Body of pancreas (tissue), 2 donors: Measurements from ENCODE around the gene PTCHD4.

GRCh38 chr6:48068160-48069357 is 42.4 kb downstream of the PTCHD4 start:
- PRO-cap, result no peak
- RAMPAGE, long total RNA, 2 experiments, result no peak in any of the 2 experiments

DNA sequence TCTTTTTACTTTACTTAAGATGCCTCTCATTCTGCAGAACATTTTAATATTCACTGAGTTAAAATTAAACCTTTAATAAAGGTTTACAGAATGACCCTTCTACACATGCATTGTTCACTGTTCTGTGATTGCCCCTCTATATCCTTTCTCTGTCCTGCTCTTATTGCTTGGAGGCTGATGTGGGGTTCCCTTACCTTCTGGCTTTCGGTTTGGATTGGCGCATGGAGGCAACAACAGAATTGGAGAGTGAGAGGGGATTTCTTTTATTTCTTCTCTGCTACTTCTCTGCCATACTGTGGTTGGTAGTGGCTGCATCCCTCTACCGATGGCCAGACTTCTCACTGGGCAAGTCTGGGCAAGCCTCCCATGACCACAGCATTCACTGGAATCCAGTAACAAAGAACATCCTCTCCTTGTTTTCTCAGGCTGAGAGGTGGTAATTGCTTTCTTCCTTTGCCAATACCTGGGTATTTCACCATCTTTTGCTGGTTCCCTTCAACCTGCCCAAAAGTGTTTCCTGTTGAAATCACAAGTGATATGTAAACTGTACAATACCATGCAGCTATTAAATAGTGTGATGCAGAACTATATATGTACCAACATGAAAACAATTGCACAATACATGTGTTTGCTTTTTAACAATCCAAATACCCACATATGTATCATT is at the start of gene PTCHD4:
Gene PTCHD4, minus strand, starts transcription at position 343 of the 667 bp plus-strand sequence.
- PRO-cap, result unidirectional peak, minus-strand start at position 321 of the sequence
- RAMPAGE, long total RNA, 2 experiments, result start-site peak on the minus strand in 1 of 2 experiments, centred at position 326 of the sequence, 26 reads per replicate

DNA sequence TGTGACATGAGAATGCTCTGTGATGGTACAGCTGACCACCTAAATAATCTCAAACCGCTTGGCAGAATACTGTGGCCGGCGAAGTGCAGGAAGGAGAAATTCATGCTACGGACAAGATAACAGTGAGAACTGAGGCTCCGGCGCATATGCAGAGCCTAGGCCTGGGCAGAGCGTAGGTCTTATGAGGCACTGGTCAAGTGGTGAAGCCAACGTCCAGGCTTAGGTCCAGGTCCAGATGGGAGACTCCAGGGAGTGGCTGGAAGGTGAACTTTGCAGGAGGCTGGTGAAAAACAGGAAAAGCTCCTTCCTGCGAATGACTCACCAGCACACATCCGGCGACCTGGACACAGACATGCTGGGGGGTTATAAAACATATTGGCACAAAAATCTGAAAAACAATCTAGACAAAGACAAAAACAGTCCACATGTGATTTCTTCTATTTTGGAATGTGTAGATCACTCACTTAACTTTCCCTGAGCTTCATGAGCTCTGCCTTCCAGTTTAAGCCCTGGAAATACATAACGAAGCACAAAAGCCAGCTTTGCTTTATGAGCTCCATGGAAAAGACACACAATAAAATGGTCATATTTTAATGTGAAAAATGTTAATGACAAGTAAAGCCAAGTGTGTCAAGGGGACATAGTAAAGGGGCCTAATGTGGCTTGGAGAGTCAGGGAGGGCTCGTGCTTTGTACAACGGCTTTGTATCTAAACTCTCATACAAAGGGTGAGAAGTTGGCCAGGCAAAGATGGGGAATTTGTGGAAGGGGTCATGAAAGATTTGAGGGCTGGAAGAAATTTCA is 15.5 kb downstream of the C6orf141 start:
- PRO-cap, result no peak
- RAMPAGE, long total RNA, 2 experiments, result no peak in any of the 2 experiments

DNA sequence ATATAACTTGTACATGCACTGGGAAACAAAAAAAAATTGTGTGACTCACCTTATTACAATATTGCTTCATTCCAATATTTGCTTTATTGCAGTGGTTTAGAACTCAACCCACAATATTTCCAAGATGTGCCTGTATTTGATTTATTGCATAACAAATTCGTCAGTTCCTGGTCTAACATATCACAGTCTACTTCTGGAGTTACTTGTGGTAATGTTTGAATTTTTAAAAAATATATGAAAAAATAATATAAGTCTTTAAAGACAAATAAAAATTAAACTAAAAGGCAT is 42.0 kb upstream of the DEFB112 start:
- PRO-cap, result no peak
- RAMPAGE, long total RNA, 2 experiments, result no peak in any of the 2 experiments

GRCh38 chr6:50830022-50830602 is 11.4 kb downstream of the TFAP2B start:
- PRO-cap, result no peak
- RAMPAGE, long total RNA, 2 experiments, result no peak in any of the 2 experiments

DNA sequence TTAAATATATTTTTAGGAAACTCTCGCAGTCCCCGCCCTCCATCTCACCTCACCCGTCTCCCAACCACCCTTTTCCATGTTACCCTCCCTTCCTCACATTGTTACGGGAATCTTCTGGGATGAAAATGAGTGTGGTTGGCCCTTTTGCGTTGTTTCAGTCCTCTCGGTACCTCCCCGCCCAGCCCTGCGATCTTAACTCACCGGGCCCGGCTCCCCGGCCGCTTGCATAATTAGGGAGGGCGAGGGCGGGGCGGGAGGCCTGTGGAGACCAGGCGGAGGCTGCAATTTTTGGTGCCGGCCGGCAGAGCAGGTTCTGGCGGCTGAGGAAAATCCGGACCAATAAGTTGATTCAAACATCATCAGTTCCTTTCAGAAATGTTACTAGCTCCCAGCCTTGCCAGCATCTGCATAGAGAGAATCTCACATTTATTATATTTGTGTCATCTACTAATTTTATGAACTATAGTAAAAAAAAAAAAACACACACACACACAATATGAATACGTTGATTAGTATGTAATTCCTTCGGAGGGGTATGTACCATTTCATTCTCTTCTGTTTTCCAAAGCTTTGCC is 25.2 kb downstream of the TFAP2B start:
- PRO-cap, result no peak
- RAMPAGE, long total RNA, 2 experiments, result no peak in any of the 2 experiments

- PRO-cap, result no peak
- RAMPAGE, long total RNA, 2 experiments, result no peak in any of the 2 experiments
Observed at GRCh38 chr6:51224779-51225257, 406.1 kb downstream of the TFAP2B start.

DNA sequence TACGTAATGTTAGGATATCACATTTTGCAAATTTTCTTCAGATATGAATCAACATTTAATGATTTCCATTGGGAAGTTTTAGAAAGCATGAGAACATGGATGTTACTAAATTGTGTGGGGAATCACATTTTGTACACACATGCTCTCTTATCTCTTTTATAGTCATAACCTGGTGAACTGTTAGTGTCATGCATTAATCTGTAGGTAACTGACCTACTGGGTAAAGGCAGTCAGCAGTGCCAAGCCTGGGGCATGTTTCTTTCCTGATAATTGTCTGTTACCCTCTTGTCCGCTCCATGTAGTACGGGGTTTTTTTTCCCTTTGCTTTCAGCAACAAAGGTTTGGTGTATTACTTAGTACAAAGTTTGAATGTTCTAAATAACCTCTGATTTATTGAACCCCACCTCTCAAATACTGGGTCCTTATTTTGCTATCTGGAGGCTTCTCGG is 498.9 kb downstream of the TFAP2B start:
- PRO-cap, result no peak
- RAMPAGE, long total RNA, 2 experiments, result no peak in any of the 2 experiments

GRCh38 chr6:52125261-52125677 is 37.9 kb upstream of the PKHD1 start:
- PRO-cap, result unidirectional peak, plus-strand start at chr6:52125399
- RAMPAGE, long total RNA, 2 experiments, result no peak in any of the 2 experiments

GRCh38 chr6:52267770-52268286 is 16.7 kb downstream of the MCM3 start:
- PRO-cap, result no peak
- RAMPAGE, long total RNA, 2 experiments, result no peak in any of the 2 experiments

GRCh38 chr6:52268650-52269446 is 15.7 kb downstream of the MCM3 start:
- PRO-cap, result no peak
- RAMPAGE, long total RNA, 2 experiments, result no peak in any of the 2 experiments

- PRO-cap, result no peak
- RAMPAGE, long total RNA, 2 experiments, result no peak in any of the 2 experiments
Observed at GRCh38 chr6:52511959-52512696, 64.7 kb downstream of the TRAM2 start.

DNA sequence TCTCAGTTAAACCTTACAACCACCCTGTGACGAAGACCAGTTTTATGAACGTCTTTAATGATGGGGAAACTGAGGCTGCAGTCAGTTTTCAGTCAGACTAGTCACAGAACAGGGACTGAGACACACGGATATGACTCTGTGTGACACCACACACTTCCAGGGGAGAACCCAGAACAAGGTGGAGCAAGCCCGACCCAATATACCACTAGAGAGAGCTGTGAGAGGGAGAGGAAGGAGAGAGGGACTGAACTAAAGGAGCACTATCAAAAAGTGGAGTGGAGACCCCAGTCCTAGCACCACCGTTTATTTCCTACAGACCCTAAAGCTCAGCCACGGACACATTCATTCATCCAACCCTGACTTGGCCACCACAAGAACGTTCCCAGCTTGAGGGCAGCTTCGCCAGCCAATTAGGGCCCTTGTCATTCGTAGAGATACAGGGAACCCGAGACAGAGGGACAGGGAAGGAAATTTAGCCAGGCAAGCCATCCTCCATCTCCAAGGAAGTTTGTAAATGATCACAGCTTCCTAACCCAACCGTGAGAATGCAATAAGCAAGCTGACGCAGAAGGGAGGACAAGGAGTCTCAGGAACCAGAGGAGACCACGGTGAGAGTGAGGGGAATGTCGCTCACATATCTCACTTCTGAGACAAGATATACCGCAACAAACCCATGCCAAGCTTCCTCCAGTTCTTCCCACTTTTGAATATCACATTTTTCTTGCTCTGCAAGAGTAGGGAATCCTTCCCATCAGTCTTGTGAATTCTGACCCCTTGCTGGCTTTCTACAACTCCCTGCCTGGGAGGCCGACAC is 1.5 kb downstream of the TRAM2 start:
- PRO-cap, result no peak
- RAMPAGE, long total RNA, 2 experiments, result no peak in any of the 2 experiments

DNA sequence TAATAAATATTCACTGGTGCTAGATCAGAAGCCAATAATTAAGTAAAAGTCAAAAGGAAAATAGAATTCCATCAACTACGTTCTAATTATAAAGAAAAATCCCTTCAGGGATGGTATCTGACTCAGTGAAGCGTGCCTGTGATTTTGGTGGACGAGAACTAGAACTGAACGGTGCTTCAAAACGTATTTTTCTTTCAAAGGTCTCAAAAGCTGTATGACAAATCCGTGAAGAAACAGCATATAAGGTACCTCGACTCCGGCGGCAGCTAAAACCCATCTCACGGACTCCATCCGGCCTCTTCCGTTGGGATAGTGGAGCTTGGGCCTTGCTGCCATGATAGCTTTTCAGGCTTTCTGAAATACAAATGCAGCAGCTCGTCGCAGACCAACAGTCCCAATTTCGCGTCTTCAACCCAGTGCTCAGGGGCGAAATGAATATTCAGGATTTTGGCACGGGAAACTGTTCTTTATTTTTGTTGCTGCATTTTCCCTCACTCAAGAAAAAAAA is 1.1 kb downstream of the GSTA4 start:
- PRO-cap, result no peak
- RAMPAGE, long total RNA, 2 experiments, result no peak in any of the 2 experiments

DNA sequence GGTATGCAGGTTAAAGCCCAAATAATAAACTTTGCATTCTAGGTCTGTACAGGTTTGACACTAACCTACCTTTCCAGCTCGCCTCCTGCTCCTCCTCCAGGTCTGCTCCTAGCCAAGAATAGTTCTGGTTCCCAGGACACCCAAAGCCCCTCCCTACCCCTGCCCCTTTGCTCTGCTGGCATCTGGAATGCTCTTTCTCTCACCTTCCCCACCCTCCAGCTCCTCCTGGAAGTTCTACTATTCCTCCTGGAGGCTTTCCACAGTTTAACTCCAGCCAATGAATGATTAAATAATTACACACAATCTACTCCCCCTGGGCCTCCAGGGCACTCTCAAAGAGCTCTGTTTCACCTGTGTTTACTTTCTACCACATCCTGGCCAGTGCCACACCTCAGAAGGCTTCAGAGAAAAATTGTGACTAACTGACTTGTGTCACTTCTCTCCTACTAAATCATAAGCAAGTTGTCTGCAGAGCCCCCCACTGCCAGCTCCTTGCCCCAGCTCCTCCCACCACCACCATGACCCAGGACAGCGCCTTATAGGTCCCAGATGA is 36.2 kb downstream of the GCM1 start:
- PRO-cap, result no peak
- RAMPAGE, long total RNA, 2 experiments, result no peak in any of the 2 experiments

DNA sequence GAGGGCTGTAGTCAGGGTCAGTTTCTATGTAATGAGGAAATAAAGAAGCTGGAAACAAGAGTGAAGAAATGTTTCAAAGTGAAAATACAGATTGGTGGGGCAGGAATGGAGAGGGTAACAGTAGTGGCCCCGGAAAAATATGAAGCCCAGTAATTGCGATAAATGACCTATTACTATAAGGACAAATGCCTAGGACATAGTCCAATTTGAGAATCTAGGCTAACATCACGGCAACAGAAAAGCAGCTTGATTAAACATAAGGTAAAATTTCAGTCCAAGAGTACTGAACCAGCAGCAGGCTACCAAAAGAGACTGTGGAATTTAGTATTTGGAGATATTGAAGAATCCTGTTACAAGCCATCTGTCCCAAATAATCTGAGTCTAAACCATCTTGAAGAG is 49.4 kb downstream of the ELOVL5 start:
- PRO-cap, result no peak
- RAMPAGE, long total RNA, 2 experiments, result no peak in any of the 2 experiments

DNA sequence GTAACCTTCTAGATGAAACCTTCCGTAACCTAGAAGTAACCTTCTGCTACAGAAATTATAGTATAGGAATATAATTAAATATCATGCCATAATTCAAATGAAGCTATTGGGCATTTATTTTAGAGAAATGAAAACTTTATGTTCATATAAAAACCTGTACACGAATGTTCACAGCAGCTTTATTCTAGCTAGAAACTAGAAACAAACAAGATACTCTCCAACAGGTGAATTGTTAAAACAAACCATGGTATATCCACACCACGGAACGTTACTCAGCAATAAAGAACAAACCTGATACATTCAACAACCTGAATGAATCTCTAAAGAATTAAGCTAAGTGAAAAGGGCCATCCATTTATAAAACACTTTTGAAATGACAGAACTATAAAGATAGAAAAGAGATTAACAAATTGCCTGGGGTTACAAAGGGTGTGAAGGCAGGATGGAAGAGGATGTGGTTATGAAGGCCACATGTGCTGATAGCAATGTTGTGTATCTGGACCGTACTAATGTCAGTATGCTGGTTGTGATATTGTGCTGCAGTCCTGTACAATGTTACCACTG is 36.6 kb downstream of the ELOVL5 start:
- PRO-cap, result no peak
- RAMPAGE, long total RNA, 2 experiments, result no peak in any of the 2 experiments

DNA sequence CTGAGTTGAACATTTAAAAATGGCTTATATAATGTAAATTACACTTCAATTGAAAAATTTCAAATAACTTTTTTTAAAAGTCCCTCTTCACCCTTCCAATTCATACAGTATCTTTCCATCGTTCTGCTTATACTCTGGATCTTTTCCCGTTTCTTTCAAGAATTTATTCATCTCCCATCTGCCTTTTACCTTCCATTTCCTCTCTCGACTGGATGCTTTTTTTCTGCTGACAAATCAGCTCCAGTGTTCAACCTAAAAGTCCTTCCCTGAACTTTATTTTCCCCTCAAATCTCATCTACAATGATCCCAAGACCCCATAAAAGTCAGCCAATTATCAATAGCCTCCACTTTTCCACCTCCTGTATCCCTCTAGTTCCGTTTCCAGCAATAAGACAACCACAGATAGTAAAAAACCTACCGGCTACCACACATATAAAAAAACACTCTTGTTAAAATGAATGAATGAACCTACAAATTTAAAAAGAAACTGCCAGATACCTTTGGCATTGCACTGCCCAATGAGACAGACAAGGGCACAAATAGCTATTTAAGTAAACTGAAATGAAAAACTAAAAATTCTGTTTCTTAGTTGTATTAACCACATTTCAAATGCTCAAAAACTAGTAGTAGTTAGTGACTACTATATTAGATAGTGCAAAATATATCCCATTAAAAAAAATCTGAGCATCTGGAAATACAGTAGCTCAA is 20.9 kb downstream of the ELOVL5 start:
- PRO-cap, result no peak
- RAMPAGE, long total RNA, 2 experiments, result start-site peak on the minus strand in 1 of 2 experiments, centred at position 459 of the sequence, 6 reads per replicate

GRCh38 chr6:53360295-53361061 is 11.7 kb upstream of the ELOVL5 start:
- PRO-cap, result no peak
- RAMPAGE, long total RNA, 2 experiments, result no peak in any of the 2 experiments

DNA sequence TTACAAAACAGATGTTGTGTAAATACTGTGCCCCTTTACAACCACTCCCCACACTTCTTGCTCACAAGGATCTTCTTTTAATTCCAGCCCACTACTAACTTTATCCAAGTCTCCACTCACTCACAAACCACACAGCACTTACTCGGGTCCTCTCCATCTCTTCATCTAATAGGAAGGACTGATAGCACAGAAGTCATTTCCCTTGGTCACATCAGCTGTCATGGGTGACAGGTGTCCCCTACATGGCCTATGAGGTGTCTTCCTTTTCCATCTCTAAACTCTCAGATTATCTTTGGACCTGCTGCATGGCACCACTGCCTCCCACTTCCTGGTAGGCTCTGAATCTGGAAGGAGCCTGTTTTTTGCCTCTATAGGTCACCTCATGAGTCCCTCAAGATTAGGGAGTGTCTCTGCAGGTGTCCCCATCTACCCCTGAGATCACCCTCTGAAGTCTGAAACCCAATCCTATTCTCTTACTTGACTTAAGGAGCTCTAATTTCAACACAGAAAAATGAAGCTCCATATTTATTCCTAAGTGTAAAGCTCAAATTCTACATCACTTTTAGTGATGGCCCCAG is 28.5 kb downstream of the GCLC start:
- PRO-cap, result no peak
- RAMPAGE, long total RNA, 2 experiments, result no peak in any of the 2 experiments